Endometrial microvascular endothelial cells (primary cell): ENCODE measurements around a stretch of chr1.

DNA sequence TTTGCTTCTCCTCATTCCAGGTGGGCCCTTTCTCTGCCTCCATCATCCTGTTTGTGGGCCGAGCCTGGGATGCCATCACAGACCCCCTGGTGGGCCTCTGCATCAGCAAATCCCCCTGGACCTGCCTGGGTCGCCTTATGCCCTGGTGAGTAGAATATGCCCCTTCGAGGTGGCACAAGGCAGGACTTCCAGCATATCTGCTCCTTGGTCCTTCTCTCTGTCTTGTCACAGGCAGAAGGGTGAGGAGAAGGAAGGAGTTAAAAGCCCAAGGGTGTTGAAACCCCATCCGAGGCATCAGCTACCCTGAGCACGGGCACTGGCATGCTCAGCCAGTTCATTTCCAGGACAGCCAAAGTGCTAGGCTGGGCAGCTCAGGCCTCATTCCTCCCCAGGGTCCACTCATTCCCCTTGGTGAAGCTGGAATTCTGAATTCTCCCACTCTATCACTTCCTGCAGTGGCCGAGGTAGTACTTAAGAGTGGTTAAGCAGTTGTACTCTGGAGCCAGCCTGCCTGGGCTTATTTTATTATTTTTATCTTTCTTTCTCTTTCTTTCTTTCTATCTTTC is 3.8 kb downstream of the MFSD2A start:
- RAMPAGE, long total RNA, result no peak

GRCh38 chr1:40038973-40039385 is 1.6 kb upstream of the CAP1 start:
- RAMPAGE, long total RNA, result no peak

DNA sequence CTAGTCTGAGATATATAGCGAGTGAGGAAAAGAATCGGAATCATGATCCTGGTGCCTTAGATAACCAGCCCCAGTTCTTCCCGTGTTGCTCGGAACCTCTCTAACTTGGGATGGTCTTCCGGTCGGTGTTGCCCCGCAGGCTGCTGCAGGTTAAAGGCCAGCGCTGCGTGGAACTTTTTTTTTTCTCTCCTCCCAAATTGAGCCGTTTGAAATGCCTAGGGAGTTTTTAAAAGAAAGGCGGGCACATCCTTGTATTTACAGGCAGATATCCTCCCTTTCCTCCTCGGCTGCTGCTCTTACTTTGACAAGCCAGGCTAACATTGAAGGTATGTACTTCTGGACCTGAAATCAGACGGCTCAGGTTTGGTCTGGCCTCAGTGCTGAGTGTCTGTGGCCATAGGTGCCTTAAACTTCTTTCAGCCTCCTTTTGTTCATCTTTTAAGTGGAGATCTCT is 666 bp downstream of the CAP1 start:
- RAMPAGE, long total RNA, result no peak

- RAMPAGE, long total RNA, result no peak
Observed at GRCh38 chr1:40311151-40311655, 5.9 kb downstream of the COL9A2 start.

DNA sequence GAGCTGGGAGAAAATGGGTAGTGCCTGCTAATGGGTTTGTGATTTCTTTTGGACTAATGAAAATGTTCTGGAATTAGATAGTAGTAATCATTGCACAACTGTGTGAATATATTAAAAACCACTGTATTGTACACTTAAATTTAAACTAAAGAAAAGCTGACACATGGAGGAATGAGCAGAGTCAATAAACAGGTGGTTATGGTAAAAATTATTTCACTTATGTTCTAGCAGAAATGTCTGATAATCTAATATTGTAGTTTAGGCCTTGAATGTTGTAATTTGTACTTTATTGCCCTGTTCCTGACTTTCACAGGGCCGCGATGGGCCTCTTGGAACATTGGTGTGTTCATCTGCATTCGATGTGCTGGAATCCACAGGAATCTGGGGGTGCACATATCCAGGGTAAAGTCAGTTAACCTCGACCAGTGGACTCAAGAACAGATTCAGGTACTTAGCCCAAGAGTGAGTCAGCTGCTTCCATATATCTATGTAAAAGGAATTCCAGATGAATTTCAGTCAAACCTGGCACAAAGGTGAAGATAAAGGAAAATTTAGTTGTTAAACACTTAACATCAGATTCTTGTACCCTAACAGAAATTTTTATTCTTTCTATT is 33.0 kb downstream of the SMAP2 start:
- RAMPAGE, long total RNA, result no peak

DNA sequence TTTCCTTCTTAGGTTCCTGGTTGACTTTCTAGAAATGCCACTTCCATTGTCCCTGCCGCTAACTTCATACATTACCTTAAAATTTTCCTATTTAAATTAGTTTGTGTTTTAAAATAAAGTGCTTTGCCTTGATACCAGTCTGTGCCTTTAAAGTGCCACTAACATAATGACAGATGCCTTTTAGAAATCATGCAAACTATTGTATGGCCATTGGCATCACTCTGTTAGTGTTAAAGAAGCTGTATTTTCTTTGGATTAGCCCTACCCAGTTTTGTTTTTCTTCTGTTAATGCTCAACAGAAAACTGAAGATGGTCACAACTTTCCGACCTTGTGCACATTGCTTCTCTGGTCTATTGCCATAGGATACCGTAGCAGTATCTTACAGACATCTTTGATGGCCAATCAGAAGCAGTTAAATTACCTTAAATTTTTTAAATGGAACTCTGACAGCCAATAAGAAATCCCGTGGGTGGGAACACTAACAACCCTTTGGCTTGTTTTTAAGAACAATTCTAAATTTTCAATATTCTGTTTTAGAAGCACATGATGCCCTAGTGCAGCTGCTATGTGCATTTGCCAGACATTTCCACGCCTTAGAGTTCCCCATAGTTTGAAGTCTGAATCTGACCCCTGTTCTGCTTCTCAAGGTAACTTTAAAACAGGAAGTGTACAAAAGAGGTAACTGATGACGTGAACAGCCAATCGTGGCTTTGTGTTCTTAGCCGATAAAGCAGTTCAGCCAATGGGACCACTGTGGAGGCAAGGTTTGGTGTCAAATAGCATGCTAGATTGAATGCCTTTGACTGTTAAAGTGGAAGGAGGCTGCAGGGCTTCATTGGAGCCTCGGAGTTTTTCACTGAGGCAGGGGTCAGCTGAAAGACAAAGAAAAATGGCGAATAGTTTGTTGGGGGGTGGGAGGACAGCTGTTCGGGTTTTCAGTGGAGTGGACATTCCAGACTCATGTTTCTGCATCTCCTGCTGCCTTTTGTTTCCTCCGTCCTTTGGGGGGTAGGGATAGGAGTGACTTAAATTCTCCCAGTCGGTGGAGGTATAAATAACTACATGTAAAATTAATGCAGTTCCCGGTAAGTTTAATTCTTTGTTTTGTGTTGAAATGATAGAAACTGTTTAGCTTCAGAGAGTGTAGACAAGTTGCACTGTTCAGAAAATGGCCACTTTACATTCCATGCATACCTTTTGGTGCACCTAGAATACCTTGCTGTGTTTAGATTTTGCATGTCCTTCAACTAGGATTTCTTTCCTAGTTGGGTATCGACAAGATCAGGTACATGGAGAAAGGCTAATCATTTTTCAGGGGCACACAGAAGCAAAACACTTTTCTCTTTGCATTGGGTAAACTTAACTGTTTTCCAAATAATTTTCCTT is 17.5 kb downstream of the NFYC start:
- RAMPAGE, long total RNA, result no peak

GRCh38 chr1:40711316-40712381 is 20.1 kb downstream of the NFYC start:
- RAMPAGE, long total RNA, result no peak

DNA sequence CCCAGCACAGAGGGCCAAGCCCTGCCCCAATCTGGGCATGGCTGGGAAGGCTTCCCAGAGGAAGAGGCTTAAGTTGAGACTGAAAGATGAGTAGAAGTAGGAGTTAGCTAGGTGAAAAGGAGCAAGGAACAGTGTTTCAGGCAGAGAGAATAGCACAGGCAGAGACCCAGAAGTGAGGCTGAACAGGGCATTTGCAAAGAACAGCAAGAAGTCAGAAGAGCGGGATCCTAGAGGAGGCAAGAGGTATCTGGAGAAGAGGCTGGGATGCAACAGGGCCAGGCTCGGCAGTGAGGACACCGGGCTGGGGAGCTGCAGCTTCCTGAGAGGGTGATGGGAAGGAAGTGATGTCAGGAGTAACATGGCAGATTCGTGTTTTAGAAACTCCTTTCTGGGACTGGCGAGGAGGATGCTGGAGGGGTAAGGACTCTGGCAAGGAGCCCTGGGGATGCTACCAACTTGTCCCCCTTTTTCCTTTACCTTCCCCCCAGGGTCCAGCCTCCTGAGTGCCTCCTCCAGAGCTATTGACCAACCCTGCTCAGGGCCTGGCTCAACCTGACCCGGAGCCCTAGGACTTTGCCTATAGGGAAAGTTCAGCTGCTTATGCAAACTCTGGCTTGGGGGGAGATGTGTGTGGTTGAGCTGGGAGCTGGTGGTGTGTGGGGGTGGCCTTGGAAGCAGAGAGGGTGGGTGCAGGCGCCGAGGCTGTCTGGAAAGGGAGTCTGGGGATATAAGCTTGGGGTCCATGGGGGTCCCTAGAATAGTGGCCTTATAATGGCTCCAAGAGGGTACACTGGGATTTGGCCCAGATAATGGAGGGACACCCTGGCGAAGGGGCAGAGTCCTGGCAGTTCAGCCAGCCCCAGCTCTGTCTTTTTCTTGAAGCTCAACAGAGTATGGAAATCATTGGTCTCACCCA is 13.9 kb downstream of the KCNQ4 start:
- RAMPAGE, long total RNA, result no peak

- RAMPAGE, long total RNA, result no peak
Observed at GRCh38 chr1:40802168-40802809, 18.7 kb downstream of the KCNQ4 start.

GRCh38 chr1:40861589-40861978 is 579 bp downstream of the CITED4 start:
- RAMPAGE, long total RNA, result no peak

- RAMPAGE, long total RNA, result no peak
Observed at GRCh38 chr1:40919410-40920072, 57.4 kb upstream of the CITED4 start.

DNA sequence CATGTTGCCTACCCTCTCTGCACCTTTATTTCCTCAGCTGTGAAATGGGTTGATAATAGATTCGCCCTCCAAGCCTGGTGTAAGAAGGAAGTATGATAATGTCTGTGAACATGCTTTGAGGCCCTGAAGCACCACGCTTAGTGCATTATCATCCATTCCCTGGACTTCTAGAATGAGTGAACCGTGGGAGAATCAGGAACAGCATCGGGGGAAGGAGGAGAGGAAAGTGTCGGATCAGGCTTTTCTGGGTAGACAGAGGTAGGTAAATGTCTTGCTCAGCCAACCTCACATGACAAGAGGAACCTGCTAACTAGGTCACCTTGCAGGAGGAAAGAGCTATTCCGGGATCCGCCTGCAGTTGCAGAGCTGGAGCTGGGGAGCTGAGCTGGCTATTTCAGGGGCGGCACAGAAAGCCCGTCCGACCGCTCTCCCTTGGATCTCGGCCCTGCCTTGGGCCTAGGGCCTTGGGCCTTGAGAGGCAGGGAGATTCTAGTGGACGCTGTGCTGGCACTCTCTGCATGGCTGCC is 56.7 kb upstream of the CTPS1 start:
- RAMPAGE, long total RNA, result no peak

GRCh38 chr1:40987118-40987883 is 7.8 kb downstream of the CTPS1 start:
- RAMPAGE, long total RNA, result no peak

GRCh38 chr1:41163999-41164620 is 78.0 kb downstream of the SCMH1 start:
- RAMPAGE, long total RNA, result no peak

- RAMPAGE, long total RNA, result no peak
Observed at GRCh38 chr1:41238376-41239282, 3.5 kb downstream of the SCMH1 start.

- RAMPAGE, long total RNA, result no peak
Observed at GRCh38 chr1:41381948-41382747, 102.3 kb downstream of the EDN2 start.

DNA sequence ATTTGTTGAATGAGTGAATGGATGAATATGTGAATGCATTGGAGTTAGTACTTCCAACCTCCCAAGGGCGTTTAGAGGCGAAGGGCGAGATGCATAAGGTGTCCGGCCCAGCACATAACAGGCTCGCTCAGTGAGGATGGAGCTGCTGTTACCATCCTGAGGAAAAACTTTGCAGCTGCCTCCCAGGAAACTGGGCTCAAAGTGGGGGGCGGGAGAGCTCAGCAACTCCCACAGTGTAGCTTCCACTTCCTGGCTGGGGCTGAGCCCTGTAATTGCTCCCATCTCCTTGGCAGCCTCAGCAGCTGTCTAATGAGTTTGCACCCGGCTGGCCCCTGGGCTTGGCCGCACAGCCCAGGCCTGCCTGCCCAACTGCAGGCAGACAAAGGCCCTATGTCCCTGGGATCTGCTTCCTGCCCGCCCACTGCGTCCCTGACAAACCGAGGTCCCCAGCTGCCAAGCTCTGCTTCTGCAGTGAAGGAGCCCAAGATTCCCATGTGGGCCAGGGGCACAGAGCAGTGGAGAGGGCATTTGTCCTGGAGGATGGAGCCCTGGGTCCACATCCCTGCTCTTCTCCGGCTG is 30.1 kb downstream of the EDN2 start:
- RAMPAGE, long total RNA, result no peak

DNA sequence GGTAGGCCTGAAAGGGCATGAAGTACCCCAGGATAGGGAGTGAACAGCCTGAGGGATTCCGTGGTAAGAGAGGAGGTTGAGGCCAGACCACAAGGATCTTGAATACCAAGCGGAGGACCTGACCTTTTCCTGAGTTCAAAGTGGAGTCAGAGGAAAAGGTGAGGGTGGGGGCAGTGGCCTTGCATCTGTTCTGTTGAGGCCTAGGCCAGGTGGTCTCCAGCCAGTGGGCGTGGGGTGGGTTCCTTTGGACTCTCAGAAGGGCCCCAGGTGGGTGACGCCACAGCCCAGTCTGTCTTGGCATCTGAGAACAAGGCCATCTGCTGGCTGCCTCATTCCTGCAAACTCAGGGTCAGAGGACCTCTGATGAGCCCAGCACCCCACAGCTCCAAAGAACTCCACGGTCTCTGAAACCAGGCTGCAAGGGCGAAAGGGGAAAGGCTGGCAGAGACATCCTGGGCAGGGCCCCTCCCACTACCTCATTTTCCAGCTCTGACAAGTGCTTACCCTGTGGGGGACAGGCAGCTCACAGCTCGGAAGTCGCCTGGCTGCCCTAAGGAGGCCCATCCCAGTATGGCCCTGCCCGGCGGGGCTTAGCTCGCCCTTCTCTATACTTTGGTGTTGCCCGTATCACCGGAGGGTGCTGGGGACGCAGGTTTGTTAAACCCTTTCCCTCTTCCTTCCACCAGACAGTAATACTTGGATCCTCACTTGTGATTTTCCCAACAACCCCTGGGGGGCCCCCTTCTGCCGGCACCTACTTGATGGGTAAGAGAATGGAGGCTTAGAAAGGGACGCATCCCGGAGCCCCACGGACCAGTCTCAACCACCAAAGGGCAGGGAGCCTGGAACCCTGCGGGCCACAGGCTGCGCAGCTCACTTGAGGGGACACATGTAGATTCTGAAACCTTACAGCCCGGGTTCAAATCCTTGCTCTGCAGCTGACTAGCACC is 10.8 kb upstream of the EDN2 start:
- RAMPAGE, long total RNA, result no peak

DNA sequence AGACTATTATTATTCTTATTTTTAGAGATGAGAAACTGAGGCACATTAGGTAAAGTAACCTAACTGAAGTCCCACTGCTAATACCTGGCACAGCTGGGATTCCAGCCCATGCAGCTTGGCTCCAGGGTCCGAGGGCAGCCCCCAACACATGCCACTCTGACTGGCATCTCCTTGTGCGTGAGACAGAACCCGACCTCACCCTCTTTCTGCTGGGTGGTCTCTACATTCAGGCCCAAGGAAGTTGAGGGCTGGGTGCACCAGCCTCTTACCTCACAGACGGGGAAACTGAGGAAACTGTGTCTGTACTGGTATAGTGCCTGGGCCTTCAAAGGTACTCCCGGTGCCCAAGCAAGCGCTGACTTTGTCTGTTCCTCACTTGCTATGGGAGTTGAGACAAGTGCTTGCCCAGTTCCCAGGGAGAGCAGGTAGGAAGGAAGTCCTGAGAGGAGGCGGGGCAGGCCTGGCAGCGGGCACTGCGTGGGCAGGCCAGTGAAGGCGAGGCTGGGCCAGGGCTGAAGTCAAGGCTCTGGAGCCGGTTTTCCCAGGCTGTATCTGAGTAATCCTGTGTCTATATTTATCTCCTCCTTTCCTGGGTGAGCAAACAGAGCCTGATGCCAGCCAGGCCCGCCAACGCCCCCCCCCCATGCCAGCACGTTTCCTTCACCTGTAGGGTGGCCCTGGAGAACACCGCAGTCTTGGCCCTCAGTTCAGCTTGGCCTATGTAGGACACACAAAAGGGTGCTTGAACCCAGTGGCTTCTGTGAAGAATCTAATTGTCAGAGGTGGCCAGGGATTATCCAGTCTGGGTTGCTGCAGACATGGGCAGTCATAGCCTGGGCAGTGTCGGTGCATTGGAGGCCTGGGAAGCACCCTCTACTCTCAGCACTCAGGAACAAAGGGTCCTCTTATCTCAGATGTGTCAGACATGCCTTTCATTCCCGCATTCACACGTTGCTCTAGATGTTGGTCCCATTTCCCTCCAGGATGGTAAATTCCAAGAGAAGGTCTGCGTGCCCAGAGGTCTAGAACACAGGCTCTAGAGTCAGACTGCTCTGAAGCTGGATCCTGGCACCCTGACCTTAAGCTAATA is 16.0 kb upstream of the EDN2 start:
- RAMPAGE, long total RNA, result no peak

DNA sequence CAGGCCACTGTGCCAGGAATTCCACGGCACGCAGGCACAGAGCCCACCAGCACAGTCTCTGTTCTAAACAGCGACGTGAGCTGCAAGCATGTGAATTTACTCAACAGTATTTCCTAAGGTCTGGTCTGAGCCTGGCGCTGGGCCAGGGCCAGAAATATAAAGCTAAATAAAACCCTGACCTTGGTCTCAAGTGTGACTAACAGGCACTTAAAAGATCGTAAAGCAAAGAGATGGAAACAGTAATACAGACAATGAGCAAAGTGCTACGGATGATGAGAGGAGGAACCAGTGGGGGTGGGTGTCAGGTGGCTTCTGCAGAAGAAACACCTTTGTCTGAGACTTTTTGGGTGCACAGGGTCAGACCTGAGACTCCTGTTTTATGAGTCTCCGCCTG is 53.3 kb upstream of the EDN2 start:
- RAMPAGE, long total RNA, result no peak